ENCODE measurements around the gene XAF1.

- PRO-cap = no peak
These were observed 13.8 kb upstream of the ENSG00000286190 start for GRCh38 chr17:5514334-5515311.

- PRO-cap = no peak
These were observed 25.6 kb downstream of the NLRP1 start for GRCh38 chr17:5558563-5559228.

DNA sequence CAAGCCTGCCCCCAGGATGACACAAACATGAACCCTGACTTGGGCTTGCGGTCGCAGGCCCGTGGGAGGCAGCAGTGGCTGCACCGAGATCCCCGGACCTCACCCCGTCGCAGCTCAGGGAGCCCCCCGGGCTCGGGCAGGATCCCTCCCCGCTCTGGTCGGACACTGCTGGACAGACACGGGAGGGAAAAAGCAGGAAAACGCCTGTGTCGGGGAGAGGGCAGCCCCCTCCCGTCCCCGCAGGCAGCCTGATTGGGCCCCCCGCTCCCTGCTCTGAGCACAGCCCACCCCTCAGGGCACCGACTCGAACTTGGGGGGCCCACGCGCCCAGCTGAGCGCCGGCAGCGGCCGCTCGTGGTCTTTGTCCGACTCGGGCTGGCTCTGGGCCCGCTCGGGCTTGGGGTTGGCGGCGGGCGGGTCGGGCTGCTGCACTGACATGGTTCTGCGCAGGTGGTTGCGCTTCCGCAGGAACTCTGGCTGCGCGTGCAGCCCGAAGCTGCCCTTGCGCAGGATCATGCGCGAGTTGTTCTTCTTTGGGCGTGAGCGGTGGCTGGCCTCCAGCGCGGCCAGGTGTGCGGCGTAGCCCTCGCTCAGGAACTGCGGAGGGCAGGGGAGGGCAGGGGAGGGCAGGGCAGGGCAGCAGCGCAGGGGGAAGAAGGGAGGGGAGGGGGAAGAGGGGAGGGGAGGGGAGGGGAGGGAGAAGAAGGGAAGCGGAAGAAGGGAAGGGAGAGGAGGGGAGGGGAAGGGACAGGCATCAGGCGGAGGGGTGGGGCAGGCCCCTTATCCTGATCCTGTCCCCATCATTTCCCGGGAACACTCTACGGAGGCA is 11.0 kb downstream of the PIMREG start:
- PRO-cap = bidirectional peak, plus-strand start at position 482 of the sequence, minus-strand start at position 475 of the sequence

- PRO-cap = no peak
These were observed 12.7 kb downstream of the PIMREG start for GRCh38 chr17:6456750-6457528.

DNA sequence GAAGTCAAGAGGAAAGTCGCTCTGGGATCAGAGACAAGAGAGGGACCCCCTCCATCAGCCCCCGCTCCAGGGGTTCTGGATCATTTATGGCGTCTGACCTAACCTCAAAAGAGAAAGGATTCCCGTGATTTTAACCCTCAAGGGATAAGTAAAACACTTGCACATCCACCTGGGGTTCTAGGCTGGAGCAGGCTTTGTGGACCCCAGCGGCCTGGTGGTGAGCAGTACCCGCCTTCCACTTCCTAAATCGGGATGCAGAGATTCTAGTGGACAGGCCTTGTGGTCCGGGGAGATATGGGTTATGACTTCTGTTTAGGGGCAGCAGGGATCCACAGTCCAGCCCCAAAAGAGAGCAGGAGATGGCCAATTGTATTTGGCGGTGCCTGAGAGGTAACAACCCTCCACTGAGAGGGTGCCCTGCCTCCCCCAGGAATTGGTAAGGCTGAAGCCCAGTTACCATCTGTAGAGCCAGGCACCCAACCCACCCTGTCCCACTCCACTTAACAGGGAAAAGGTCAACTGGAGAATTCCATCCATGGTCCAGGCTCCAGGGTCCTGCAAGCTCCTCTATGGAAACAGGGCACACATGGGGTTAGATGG is 768 bp upstream of the PITPNM3 start:
- PRO-cap = no peak

DNA sequence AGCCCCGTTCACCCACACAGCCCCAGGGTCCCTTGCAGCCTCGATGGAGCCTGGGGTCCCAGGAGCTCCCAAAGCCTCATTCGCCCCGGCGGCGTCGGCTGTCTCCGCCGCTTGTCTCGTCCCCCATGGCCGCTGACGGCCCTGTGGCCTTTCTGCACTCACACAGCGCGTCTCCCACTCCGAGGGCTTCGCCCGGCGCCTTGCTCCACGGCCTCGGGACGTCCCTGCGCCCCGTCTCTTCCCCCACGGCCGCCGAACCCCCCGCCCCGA is 622 bp downstream of the KIAA0753 start:
- PRO-cap = no peak

- PRO-cap = no peak
These were observed 7.6 kb upstream of the SLC13A5 start for GRCh38 chr17:6720653-6721295.

DNA sequence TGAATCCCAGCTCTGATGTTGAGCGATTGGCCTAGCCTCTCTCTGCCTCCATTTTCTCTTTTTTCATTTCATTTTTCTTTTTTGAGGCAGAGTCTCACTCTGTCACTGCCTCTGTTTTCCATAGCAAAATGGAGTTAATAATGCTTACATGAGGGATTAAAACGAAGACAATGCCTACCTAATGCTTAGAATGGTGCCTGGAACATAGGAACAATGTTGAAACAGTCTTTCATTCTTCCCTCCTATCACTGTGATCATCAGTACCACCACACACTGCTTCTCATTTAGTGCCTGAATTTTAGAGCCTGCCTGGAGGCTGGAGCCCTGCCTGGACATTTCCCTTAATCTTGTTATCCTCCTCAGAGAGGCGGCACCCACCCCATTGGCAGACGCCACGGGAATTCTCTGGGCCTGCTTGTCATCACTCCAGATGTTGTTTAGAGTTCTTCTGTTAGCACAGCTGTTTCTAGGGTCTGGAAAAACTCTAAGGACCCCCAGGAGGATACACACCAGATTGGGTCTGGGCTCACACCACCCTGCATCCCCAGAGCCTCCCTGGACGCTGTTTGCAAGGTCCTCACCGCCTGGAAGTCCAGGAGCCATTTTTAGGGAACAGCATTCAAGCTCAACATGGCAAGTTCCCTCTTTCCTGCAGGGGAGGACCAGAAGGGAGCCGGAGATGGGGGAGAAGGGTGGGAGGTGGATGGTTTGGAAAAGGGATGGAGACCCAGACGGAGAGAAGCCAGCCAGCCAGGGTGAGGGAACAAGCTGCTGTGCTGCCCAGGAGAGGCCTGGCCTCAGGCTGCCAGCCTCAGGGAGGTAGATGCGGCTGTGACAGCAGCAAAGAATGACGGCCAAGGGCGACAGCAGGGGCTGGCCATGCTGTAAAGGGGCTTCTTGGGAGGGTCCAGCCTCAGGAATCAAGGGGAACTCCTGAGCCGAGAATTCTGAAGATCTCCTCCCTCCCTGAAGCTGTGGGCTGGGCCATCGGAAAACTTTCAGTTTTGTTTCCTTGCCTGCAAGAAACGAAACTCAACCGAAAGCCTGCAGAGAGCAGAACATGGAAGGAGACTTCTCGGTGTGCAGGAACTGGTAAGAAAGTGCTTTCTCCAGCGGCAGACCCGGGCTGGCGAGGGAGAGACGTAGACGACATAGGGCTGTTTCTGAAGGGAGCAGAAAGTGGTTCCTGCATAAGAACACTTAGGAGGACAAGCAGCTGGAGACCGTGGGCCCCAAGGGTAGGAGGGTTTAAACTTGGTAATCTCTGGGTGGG is at the start of gene XAF1:
Gene XAF1 (plus strand): TSS at position 1,028 of the 1,273 bp plus-strand sequence.
- PRO-cap = bidirectional peak, plus-strand start at position 1,061 of the sequence, minus-strand start at position 949 of the sequence

GRCh38 chr17:6758135-6758783 is 2.4 kb downstream of the XAF1 start:
- PRO-cap = no peak

- PRO-cap = no peak
These were observed 2.8 kb upstream of the FBXO39 start for GRCh38 chr17:6773091-6773838.

DNA sequence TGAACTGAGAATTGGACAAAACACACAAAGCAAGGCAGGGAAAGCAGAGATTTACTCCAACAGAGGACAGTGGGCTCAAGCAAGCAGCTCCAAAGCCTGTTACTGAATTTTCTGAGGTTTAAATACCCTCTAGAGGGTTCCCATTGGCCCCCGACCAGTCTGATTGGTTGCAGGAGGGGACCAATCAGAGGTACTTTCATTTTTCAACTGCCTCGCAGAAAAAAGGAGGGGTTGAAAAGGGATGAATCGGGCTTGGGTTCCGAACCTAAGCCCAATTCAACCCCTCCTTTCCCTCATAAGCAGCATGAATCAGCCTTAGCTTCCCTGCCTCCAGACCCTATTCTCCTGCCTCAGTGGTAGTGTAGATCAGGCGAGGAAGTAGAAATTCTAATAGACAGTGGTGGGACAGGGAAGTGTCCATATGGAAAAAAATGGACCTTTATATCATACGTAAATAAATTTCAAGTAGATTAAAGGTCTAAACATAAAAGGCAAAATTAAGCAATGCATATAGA is 55.5 kb upstream of the ALOX12 start:
- PRO-cap = bidirectional peak, plus-strand start at position 234 of the sequence, minus-strand start at position 94 of the sequence

- PRO-cap = no peak
These were observed 782 bp downstream of the ALOX12 start for GRCh38 chr17:6996553-6997109.

DNA sequence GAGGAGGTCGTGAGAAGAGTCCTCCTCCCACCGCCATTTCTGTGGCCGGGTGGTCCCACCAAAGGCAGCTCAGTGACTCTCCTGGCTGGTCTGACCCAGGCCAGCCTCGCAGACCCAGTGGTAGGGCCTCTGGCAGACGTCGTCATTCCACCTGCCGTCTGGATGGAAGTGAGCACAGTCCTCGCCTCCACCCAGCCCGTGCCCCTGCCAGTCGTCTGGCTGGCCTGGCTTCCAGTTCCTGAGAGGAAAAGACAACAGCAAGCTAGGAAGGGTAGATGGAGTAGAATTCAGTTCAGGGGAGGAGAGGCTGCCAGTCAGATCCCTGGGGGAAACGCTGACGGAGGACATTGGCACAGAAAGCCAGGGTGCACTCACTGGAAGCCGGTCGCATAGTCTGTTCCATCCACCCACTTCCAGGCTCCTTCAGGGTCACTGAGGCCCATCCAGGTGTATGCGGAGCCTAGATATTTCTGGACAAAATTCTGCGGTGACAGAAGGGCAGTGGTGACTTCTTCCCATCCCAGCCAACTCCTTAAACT is 5.0 kb downstream of the CLEC10A start:
- PRO-cap = no peak

DNA sequence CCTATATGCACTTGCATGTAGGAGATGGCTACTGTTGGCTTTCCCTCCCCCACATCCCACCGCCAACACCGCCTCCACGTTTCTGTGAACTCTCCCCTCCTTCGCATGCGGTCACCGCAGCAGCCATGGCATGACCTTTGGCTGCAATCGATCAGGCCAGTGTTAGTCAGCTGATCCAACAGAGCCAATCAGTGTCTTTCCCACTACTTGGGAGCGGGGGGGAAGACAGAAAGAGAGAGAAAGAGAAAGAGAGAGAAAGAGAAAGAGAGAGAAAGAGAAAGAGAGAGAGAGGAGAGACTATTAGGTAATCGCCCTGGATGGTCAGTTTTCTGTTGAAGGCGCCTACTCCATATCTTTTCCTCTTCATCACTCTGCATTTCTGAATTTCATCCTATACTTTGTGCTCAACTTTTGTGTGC is 22.8 kb downstream of the ASGR1 start:
- PRO-cap = no peak

- PRO-cap = no peak
These were observed 464 bp downstream of the PHF23 start for GRCh38 chr17:7238865-7239120.

DNA sequence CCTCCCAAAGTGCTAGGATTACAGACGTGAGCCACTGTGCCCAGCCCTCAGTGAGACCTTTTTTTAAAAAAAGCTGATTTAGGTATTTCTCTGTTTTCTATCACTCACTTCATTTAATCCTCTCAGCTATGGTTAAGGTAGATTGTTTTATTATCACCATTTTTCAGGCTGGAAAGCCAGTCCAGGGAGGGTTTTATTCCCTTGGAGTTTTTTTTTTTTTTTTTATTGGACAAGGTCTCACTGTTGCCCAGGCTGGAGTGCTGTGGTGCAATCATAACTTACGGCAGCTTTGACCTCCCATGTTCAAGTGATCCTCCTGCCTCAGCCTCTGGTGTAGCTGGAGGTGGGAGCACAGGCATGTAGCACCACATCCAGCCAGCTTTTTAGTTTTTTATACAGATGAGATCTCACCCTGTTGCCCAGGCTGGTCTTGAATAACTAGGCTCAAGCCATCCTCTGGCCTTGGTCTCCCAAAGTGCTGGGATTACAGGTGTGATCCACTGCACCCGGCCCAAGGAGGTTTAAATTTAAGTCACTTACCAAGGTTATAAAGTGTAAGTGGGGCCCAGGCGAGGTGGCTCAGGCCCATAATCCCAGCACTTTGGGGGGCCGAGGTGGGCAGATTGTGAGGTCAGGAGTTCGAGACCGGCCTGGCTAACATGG is 4.9 kb downstream of the CLDN7 start:
- PRO-cap = no peak

DNA sequence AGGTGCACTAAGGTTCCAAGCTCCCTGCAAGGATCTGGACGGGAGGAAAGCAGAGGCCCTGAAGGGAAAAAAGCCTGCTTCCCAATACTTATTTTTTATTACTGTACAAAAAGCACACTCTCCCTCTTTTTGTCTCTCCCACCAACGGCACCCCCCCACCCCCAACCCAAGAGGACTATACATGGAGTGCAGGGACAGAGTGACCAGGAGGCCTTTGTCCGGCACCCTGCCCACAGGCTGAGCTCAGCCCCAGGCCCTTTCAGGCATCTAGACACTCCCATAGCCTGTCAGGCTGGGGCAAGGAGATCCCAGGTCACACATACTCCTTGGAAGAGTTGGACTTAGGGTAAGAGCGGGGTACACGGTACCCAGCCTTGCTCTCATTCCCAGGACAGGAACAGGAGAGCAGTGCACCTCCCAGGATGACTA is 2.2 kb downstream of the CLDN7 start:
- PRO-cap = no peak

DNA sequence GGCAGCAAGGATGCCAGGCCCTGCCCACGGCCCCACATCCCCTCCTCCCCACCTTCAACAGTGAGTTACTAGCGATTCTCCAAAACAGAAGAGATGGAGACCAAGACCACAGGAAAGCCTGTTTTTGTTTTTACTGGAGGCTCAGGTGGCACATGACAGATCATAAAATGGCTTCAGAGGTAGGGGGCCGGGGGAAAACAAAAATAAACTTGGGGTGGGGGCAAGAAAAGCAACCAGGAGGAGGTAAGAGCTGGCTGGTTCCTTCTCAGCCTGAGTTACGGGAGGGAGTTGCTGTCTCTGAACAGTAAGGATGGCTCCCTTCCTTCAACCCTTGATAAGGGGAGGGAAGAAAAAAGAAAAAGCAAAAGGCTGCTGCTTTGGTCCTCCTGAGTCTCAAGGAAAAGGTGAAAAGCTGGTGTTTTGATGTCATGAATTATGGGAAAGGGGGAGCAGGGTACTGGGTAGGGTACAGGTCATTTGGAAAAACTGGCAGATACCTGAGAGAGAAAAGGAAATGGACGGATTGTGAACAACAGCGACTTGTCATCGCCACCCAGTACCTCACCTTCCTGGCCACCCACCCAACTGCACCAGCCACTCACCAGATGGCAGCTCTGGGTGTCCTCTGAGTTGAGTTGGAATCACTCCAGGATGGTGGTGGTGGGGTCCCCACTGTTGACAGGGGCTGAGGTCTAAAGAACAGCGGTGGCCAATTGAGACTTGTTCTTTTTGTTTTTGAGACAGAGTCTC is 6.1 kb downstream of the YBX2 start:
- PRO-cap = no peak

GRCh38 chr17:7295275-7295816 is 907 bp upstream of the YBX2 start:
- PRO-cap = no peak

- PRO-cap = no peak
These were observed 1.9 kb upstream of the YBX2 start for GRCh38 chr17:7296168-7296968.